Bronchial epithelial cell (primary cell): Measurements from ENCODE around the genes MCRS1 and FMNL3.

DNA sequence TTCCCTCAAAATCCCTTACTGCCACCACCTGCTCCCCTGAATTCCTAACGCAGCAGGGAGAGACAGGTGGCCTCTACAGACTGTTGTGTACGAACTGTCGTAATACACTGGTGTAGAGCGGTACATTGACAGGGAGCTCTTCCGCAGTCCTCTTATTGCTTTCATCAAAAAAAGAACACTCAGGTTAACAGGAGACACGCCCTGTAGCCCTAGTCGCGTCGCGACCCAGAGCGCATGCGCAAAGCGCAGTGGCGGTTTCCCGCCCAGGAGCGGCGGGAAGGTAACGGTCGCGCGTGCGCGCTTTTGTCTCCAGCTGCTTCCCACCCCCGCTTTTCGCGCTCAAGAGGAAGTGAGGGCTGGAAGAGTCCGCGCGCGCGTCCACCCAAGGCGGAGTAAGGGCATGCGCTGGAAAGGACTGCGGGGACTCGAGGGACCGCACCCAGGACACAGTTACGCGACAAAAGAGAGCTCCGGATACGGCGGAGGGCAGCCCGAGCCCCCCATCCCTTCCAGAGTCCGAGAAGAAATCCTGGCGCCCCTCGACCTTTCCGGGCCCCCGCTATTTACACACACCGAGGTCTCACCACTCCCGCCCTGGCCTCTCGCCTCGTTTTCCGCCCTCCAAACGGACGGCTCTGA, 515 bp downstream of the TUBA1B start:
- RRBS, 2 experiments = under 1% methylated on average over 12 of the region's 54 CpGs

DNA sequence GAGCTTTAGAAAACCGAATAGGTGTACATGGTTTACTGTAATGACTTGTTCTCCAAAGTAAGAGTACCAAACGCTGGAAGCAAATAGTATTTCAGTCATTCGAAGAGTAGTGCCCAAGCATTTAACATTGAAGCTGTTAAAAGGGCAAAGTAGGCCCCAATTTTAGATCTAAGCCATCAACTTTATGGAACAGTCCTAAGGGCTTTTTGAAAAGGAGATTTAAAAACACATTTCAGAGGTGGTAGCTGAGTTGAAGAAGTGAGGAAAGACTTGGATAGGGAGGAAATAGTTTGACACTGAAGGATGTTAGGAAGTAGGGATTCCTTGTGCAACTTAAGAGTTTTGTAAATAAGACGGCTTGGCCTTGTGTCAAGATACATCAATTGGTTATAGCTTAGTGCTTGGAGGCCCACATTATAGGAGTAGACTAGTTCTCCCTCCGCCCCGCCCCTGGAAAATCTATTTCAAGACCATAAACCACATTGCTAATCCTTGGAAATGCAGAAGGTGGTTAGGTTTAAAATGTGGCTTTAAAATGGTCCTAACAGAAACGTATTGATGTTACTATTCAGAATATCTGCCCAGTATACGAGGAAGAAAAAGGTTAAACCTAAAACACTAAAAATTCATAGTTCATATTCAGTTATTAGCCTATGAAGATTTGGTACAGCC, 844 bp upstream of the TUBA1B start:
- RRBS, 2 experiments = no CpG with 5 or more reads among the region's 8 CpGs

GRCh38 chr12:49295435-49295991, 566 bp downstream of the PRPH start:
- RRBS, 2 experiments = 1 to 2% methylated on average over 10 of the region's 46 CpGs

- RRBS, 2 experiments = 2 to 3% methylated on average over 25 of the region's 36 CpGs
Observed at GRCh38 chr12:49345975-49346482, 659 bp upstream of the DNAJC22 start.

DNA sequence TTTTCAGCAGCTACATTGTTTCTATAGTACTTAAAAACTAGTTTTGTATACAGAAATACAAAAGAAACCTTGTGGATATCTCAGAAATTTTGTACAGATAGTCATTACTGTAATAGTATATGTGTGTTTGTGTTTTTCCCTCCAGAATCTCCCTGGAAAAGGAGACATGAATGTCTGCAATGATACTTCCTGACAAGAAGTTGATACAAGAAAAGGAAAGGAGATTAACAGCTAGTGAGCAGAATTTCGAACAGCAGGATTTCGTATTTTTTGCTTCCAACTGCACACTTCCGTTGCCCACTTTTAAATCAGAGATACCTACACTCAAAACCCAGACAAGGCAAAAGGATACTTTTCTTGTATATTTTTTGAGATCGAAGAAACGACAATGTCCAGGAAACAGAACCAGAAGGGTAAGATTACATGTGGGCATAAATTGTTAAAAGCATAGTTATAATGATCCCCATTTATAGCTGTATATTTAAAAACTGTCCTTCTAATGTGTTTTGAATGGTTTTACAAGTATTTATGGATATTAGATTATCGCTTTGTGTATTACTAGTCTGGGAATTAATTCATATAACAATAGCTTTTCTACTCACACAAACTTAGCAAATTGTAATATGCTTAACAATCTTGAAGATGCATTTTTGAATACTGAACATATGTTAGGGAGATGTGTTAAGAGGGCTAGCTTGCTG, 78.1 kb upstream of the KCNH3 start:
- RRBS, 2 experiments = no CpG with 5 or more reads among the region's 6 CpGs

GRCh38 chr12:49537208-49538447, 1.2 kb upstream of the KCNH3 start:
- RRBS, 2 experiments = 1% methylated on average over 17 of the region's 72 CpGs

GRCh38 chr12:49568025-49568799, at the start of gene MCRS1:
TSS of gene MCRS1 (minus strand) at chr12:49568142.
- RRBS, 2 experiments = under 1 to 1% methylated on average over 10 to 11 of the region's 47 CpGs

DNA sequence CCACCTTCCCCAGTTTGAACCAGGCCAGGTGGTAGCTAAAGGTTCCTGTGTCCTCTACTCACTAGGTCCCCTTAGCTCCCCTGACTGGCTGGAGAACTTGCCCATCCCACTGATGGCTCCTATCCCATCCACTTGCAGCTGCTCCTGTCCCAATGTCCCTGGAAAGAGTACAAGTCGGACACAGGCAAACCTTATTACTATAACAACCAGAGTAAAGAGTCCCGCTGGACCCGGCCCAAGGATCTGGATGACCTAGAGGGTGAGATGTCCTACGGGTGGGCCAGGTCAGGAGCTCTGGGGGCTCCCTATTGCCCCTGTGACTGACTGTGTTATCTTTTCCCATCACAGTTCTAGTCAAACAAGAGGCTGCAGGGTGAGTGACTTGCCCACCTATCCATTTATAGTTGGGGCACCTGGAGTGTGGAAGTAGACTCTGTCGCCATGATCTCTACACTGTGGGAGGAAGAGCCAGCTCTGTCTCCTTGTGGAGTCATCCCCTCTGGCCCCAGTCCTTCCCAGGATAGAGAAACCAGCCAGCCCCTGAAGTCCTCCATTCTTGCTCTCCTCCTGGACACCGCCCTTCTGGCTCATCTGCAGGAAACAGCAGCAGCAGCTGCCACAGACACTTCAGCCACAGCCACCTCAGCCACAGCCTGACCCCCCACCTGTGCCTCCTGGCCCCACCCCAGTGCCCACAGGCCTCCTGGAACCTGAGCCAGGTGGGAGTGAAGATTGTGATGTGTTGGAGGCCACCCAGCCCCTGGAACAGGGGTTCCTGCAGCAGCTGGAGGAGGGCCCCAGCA, 10.1 kb downstream of the PRPF40B start:
- RRBS, 2 experiments = no CpG with 5 or more reads among the region's 6 CpGs

- RRBS, 2 experiments = 1 to 2% methylated on average over 51 to 54 of the region's 73 CpGs
Observed at GRCh38 chr12:49707173-49707676, at the start of gene FMNL3. TSS of gene FMNL3 (minus strand) at chr12:49707405.

- RRBS, 2 experiments = no CpG with 5 or more reads among the region's 7 CpGs
Observed at GRCh38 chr12:49784125-49784874, 42.9 kb downstream of the TMBIM6 start.

- RRBS, 2 experiments = no CpG with 5 or more reads among the region's 6 CpGs
Observed at GRCh38 chr12:49824861-49825312, 3.3 kb downstream of the NCKAP5L start.

- RRBS, 2 experiments = no CpG with 5 or more reads among the region's 5 CpGs
Observed at GRCh38 chr12:50175857-50176515, 8.8 kb upstream of the CERS5 start.

DNA sequence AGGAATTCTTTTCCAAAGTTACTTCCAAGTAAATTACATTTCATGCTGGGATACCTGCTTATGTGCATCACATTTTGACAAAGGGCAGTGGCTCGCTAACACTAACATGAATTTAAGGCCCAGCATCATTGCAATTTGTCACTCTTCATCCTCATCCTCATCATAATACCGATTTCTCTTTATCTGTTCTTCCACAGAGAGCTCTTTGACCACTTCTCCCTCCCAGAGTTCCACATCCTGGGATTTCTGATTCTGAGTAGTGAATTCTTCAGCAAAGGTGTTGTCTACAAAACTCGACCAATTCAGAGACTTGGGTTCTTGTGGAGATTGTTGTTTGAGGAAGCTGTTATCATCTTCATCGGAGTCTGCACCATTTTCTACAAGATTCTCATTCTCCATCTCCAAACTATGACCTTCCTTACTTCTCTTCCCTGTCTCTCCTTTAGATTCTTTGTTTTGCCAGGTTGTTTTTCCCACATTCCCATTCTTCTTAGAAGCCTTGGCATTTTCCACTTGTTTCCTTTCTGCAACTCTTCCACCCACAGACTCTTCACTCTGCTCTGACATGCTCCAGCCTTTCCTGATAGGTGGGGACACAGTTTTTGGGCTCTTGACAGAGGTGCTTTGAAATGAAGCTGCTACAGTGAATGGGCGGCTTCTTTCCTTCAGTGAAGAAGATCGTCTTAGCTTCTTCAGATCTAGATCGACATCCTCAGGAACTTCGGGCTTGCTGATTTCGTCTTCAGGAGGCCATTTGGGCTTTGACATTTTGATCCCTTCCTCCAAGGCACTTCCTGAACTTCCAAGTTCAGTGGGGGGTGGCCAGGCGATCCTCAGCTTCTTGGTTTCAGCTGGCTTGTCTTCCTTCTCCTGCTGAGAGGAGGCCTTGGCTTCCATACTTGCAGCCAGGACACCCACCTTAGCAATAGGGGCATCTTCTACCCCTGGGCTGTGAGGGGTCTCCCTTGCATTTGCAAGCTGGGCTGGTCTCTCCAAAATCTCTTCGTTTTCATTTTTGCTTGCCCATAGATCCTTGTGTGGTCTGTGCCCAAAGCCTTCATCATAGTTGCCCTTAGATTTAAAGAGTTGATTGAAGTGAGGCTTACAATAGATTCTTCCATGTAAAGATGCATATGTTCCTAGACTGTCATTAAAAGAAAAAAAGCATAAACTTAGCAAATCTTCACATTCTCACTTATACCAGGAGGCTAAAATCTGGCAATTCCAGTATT, 10.2 kb upstream of the CERS5 start:
- RRBS, 2 experiments = no CpG with 5 or more reads among the region's 11 CpGs

- RRBS, 2 experiments = no CpG with 5 or more reads among the region's 6 CpGs
Observed at GRCh38 chr12:50187175-50187924, 20.2 kb upstream of the CERS5 start.

DNA sequence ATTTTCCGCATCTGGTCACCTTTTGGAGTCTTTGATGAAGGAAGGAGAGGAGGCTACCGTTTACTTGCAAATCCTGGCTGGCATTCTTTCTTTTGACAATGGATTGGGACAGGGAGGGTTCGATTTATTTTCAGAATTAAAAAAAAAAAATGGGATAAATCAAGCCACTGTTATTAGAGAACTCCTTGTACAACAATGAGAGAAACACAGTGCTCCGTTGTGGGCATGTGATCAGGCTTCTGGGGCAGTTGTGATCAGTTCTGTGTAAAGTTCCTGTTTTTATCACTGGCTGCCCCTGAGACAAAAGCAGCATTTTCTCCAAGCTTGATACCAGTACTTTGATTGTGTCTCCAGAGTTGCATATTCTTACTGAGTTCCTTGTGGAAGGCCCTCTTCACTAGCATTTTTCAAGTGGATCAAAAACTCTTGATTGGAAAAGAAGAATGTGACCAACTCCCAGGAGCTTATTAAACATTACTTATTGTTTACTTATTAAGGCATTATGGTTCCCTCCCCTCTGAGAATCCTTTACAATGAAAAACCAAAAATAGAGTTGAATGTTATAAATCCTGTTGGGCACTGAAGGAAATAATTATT, 1.2 kb downstream of the DIP2B start:
- RRBS, 2 experiments = no CpG with 5 or more reads among the region's 4 CpGs

- RRBS, 2 experiments = no CpG with 5 or more reads among the region's 6 CpGs
Observed at GRCh38 chr12:50548794-50549205, 44.0 kb downstream of the DIP2B start.

DNA sequence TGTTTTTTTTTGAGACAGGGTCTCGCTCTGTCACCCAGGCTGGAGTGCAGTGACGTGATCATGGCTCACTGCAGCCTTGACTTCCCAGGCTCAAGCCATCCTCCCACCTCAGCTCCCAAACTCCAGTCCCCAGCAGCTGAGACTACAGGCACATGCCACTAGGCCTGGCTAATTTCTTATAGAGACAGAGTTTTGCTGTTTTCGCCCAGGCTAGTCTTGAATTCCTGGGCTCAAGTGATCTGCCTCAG, 70.5 kb downstream of the DIP2B start:
- RRBS, 2 experiments = no CpG with 5 or more reads among the region's 3 CpGs

- RRBS, 2 experiments = no CpG with 5 or more reads among the region's 10 CpGs
Observed at GRCh38 chr12:50589331-50590332, 84.8 kb downstream of the DIP2B start.

GRCh38 chr12:50625130-50625431, 120.3 kb downstream of the DIP2B start:
- RRBS, 2 experiments = no CpG with 5 or more reads among the region's 2 CpGs

- RRBS, 2 experiments = no CpG with 5 or more reads among the region's 8 CpGs
Observed at GRCh38 chr12:50689188-50689839, 74.6 kb upstream of the ATF1 start.